OCI-LY7 (cell line): ENCODE measurements around a stretch of chr6.

DNA sequence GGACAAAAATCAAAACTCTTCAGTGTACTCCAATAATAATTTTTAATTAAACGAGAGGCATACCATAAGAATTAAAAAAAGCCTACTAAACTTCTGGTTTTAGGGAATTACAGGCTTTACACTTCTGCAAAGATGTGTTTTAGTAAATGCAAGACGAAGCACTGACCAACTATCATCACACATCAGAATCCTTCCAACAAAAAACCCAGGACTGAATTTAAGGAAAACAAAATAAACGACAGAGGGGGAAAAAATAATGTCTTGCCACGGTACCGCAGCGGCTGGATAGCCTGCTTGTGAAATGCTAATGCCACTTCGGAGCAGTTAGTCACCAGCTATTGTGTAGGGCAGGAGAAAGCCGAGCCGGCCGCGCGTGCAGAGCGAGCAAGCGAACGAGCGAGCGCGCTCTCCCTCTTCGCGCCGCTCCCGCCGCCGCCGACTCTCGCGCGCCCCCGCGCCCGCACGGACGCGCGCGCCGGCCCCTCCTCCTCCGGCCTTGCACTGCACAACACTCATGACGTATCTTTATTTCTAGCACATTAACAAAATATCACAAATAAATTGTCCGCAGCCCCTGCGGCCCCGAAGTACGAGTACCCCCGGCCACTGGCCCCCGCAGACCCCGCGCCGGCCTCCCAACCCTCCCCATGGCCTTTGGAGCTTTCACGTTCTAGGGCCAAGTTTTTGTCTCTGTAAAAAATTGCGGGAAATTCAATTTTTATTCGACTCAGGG is 1.2 kb downstream of the PHIP start:
- PRO-cap, result bidirectional peak, plus-strand start at position 489 of the sequence, minus-strand start at position 309 of the sequence
- RAMPAGE, long total RNA, result no peak

DNA sequence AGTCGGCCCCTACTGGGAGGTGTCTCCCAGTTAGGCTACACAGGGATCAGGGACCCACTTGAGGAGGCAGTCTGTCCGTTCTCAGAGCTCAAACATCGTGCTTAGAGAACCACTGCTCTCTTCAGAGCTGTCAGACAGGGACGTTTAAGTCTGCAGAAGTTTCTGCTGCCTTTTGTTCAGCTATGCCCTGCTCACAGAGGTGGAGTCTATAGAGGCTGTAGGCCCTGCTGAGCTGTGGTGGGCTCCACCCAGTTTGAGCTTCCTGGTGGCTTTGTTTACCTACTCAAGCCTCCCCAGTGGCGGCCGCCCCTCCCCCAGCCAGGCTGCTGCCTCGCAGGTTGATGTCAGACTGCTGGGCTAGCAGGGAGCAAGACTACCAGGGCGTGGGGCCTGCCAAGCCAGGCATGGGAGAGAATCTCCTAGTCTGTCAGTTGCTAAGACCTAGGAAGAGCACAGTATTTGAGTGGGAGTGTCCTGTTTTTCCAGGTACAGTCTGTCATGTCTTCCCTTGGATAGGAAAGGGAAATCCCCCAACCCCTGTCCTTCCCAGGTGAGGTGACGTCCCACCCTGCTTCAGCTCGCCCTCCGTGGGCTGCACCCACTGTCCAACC is 32.6 kb downstream of the SH3BGRL2 start:
- PRO-cap, result no peak
- RAMPAGE, long total RNA, result no peak

DNA sequence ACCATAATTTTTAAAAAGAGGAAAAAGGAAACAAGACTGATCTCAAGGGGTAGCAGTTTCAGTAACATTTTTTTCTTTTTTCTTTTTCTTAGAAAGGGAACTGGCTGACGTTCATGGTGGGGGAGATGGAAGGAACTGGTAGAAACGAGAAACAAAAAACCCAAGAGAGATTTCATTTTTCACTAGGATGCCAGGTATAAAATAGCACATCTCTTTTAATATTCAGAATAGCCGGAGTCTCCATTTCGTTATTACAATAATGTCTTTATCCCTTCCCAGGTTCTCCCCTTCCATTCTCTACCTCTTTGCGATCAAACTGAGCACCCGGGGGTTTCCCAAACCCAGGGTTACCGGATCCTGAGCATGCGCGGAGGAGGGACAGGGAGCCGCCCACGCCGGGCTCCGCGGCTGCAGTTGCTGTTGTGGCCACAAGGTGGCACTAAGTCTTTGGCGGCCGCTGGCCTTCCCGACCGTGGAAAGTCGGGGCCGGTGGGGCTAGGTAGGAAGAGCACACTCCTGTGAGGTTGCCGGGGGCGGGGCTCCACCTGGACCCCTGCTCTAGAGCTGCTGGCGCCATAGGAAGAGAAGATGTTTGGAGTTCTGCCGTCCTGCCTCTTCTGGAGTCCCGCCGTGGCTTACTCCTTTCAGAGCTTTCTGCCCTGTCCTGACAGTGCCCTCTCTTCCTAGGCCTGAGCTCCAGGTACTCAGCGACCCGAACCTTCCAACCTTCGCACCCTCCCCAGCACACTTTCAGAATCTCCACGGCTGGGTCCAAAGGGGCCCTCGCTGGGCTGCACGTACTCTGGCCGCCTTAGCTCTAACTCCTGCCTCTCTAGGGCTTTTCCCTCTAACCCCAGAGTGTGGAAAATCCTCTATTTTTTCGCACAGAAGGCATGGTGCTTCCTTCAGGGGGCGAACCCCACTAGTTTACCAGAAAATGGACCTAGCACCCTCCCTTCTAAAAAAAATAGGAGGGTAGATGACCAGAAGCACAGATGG is 146.9 kb downstream of the SH3BGRL2 start:
- PRO-cap, result no peak
- RAMPAGE, long total RNA, result no peak

DNA sequence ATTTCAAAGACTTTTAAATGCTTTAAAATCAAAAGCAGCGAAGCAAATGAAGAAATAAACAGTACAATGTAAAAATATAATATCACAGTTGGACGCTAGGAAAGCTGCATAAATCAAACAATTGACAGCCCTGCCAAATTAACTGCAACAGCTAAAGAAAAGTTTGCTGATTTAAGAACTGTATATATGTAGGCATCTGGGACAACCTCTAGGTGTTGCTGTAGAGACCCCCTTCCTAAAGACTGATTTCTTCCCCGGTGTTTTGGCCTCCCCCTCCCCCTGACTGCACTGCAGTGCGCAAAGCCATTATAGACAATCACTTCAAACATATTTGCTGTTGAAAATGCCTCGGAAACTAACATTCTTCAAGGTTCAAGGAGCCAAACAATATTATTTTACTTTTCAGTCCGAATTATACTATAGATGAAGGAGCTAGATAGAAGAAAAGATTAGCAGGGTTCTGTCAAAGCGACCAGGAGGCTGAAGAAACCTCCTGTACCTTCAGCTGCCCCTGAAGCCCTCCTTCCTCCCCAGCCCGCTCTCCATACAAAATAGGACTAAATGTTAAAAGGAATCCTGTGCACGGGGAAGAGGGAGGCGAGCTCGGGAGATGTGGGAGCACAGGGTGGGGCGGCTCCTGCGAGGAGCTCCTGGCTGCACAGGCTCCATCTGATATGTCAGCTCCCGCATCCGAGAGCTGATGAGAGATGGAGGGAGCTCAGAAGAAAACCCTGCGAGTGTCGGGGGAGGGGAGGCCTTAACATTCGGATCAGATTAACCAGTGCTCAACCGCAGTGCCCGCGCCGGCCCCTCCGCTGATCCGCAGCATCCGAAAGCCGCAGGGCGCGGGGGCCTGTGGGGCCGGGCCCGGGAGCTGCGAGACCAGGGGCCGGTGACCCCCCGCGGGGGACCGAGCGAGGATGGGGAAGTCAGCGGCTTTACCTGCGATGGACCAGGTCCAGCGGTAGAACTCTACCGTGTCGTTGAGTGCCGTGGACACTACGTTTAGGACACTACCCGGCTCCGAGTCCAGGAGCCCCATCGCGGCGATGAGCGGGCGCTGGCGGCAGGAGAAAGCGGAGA is 774 bp downstream of the ELOVL4 start:
- PRO-cap, result no peak
- RAMPAGE, long total RNA, result no peak

- PRO-cap, result no peak
- RAMPAGE, long total RNA, result no peak
Observed at GRCh38 chr6:81613457-81614149, 138.9 kb downstream of the TENT5A start.

GRCh38 chr6:81750456-81750996 is 2.0 kb downstream of the TENT5A start:
- PRO-cap, result no peak
- RAMPAGE, long total RNA, result no peak

GRCh38 chr6:81831169-81831746 is 78.8 kb upstream of the TENT5A start:
- PRO-cap, result no peak
- RAMPAGE, long total RNA, result no peak

- PRO-cap, result no peak
- RAMPAGE, long total RNA, result no peak
Observed at GRCh38 chr6:82170913-82171696, 76.4 kb downstream of the IBTK start.

GRCh38 chr6:82214254-82214815 is 33.2 kb downstream of the IBTK start:
- PRO-cap, result no peak
- RAMPAGE, long total RNA, result no peak

- PRO-cap, result no peak
- RAMPAGE, long total RNA, result no peak
Observed at GRCh38 chr6:82229453-82230009, 18.0 kb downstream of the IBTK start.

DNA sequence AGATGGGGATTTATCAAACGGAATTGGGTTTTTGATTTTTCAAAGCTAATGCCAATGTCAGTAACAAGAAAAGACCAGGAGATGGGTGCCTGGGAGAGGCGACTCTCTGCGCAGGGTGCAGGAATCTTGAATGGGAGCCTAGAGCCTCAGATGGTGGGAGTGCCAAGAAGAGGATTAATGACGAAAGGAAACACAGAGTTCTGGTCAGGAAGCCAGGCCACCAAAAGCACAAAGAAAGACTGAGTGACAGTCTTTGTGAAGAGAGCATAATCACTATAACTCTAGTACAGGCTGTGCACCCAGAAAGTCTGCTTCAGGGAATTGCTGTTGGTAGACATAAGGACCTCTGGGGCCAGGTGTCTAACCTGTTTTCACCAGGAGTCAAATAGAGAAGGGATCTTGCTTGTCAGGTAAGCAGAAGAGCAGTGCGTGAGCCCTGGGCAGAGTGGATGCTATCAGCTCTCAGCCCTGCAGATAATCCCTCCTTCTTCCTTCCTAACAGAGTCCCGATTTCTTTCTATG is 347.9 kb downstream of the TPBG start:
- PRO-cap, result no peak
- RAMPAGE, long total RNA, result no peak

DNA sequence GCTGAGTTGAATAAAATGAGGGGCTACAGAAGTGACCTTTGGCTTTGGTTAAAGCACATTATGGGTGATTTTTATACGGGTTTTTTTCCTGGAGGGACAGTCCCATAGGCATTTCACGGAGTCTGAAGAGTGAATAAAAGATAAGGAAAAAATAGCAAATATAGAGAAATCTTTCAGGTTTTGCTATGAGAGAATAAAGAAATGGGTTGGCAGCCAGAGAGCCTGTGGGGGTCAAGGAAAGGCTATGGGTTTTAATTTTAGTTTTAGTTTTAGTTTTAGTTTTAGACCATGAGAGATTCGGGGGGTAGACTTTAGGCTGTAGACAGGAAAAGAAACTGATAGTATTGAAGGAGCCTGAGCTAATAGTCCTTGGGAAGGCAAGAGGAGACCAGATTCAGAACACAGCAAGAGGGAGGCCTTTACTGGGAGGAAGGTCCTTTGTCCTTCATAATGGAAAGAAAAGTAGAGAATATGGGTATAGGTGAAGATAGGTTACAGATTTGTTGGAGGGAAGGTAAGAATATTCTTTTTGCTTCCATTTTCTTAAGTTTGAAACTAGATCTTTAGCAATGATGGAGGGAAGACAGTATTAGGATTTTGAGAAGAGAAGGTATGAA is 19.3 kb downstream of the DOP1A start:
- PRO-cap, result no peak
- RAMPAGE, long total RNA, result no peak

- PRO-cap, result no peak
- RAMPAGE, long total RNA, result no peak
Observed at GRCh38 chr6:83345969-83346754, 84.7 kb downstream of the ME1 start.

DNA sequence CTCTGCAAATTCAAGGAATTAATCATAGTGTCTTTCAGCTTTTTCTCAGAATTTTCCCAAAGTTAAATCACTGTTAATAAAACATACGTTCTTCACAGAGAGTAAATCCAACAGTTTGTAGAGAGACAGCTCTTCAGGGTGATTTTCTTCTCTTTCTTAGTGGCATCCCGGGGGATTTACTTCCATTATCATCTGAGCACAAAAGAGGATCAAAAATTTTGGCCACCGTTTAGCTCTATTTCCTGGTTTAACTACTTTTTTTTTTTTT is 28.2 kb upstream of the ME1 start:
- PRO-cap, result no peak
- RAMPAGE, long total RNA, result no peak

DNA sequence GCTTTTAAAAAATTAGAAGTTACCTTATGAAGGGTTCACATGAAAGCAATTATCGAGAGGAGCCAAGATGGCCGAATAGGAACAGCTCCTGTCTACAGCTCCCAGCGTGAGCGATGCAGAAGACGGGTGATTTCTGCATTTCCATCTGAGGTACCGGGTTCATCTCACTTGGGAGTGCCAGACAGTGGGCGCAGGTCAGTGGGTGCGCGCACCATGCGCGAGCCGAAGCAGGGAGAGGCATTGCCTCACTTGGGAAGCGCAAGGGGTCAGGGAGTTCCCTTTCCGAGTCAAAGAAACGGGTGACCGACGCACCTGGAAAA is 138.1 kb downstream of the TBX18 start:
- PRO-cap, result no peak
- RAMPAGE, long total RNA, result no peak

DNA sequence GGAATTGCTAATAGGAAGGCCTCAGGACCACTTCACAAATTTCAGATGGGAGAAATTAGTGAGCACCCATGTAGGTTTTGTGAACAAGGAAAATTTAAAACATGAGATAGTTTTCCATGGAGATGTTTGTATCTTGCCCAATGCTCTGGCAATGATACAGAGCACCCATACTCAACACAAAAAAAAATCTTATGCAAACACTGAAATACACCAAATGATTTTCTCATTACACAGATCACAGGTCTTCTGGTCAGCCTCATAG is 189.6 kb upstream of the TBX18 start:
- PRO-cap, result unidirectional peak, minus-strand start at position 188 of the sequence
- RAMPAGE, long total RNA, result no peak

DNA sequence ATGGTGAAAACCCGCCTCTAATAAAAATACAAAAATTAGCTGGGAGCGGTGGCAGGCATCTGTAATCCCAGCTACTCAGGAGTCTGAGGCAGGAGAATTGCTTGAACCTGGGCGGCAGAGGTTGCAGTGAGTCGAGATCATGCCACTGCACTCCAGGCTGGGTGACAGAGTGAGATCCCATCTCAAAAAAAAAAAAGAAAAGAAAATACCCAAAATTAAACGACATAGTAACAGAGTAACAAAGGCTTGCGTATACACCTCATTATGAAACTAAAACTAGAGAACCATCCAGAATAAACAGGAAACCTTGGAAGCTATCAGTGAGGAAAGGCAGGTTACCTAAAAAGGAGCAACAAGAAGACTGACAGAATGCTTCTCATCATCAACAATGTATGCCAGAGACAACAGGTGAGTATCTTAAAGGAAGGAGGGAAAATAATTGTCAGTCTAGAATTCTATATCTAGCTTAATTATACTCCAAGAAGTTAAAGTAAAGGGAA is 64.3 kb upstream of the NT5E start:
- PRO-cap, result no peak
- RAMPAGE, long total RNA, result no peak

- PRO-cap, result no peak
- RAMPAGE, long total RNA, result no peak
Observed at GRCh38 chr6:85449279-85449471, 708 bp upstream of the NT5E start.

DNA sequence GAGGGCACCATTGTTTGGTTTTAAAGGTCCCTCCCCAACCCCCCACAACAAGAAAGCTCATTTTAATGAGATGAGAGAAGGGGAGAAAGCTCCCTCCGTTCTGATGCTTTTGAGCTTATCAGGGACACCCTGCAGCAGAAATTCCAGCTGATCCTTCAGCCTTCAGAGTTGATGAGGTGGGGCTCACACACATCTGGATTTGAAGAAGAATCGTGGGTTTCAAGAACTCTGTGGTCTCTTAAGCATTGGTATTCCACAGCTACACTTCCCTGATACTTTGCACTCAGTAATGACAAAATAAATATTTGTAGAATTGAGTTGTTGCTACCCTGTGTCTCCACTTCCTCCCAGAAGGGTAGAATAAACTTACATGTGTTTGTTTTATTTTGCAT is 2.0 kb downstream of the NT5E start:
- PRO-cap, result no peak
- RAMPAGE, long total RNA, result no peak

DNA sequence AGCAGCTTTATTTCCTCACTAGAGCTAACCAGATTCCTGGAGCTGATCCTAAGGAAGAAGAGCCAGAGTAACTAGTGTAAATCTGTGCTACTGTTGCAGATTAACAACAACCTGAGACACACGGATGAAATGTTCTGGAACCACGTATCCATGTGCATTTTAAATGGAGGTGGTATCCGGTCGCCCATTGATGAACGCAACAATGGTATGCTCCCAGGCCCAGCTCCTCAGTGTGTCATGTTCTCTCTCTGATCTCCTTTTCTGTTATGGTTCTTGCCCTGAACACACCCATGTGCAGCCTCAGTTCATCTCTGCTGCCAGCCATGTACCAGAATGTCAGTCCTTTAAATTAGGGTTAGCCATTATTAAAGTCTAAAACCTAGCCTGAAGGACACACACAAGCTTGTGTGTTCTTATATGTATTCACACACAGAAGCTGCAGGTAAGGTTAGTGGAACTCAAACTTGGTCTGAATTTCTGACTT is 39.6 kb downstream of the NT5E start:
- PRO-cap, result no peak
- RAMPAGE, long total RNA, result no peak